ENCODE data around the genes SPOCD1, TMEM39B and SYNC.

DNA sequence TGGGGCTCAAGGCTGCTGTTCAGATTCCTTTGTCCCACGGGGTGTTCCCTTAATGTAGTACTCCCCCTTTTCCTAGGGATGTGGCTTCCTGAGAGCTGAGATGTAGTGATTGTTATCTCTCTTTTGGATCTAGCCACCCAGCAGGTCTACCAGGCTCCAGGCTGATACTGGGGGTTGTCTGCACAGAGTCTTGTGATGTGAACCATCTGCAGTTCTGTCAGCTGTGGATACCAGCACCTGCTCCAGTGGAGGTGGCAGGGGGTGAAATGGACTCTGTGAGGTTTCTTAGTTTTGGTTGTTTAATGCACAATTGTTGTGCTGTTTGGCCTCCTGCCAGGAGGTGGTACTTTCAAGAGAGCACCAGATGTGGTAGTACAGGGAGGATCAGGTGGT, 63.9 kb downstream of the SERINC2 start:
- PRO-cap, result no peak
- RAMPAGE, long total RNA, result no peak

- PRO-cap, result no peak
- RAMPAGE, long total RNA, result no peak
These were observed 69.3 kb upstream of the TINAGL1 start for GRCh38 chr1:31506812-31507623.

DNA sequence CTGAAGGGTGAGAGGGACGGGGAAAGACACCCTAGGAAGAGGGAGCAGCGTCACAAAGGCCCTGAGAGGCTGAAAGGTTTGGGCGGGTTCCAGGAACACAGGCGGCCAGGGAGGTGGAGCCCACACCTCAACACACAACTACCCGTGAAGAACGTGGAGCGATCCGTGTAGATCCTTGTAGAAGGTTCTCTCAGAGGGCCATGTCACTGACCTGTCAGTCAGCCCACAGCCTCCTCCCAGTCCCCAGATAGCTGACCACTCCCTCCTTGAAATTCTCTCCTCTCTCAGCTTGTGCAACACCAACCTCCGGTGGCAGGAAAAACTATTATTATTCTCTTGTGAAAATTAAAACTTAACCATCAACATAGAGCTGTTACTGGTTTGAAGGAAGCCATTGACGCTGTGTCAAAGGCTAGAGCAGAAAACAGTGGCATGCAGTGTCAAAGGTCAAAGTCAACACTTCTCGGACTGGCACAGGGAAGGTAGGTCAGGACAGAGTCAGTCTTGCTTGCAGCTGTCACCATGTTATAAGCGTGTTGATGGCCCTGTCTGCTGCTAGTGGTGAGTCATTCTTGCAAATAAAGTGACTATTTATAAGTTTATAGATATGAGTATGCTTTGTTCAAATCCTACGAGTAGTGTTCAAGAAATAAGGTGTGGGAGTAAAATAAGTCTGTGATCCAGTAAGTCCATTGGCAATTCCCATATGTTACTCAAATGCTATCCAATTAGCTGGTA, 26.7 kb upstream of the TINAGL1 start:
- PRO-cap, result unidirectional peak, minus-strand start at position 500 of the sequence
- RAMPAGE, long total RNA, result no peak

DNA sequence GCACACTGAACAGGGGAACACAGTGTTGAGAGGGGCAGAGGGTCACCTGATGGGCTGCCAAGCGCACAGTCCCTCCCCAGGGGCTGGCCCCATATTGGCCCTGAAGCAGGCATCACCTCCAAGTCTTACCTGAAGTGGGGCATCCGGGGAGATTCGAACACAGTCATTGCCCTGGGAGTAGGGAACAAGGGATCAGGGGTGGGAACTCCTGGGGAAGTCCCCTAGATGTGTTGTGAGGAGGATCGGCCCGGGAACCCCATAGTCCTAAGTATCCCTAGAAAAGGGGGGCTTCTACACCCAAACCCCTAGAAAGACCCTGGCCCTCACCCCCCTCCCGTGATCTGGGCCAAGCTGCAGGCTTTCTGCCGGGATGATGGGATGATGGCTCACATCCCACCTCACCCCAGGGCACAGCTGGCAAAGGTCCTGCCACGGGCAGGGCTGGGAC, 11.2 kb downstream of the COL16A1 start:
- PRO-cap, result no peak
- RAMPAGE, long total RNA, result no peak

DNA sequence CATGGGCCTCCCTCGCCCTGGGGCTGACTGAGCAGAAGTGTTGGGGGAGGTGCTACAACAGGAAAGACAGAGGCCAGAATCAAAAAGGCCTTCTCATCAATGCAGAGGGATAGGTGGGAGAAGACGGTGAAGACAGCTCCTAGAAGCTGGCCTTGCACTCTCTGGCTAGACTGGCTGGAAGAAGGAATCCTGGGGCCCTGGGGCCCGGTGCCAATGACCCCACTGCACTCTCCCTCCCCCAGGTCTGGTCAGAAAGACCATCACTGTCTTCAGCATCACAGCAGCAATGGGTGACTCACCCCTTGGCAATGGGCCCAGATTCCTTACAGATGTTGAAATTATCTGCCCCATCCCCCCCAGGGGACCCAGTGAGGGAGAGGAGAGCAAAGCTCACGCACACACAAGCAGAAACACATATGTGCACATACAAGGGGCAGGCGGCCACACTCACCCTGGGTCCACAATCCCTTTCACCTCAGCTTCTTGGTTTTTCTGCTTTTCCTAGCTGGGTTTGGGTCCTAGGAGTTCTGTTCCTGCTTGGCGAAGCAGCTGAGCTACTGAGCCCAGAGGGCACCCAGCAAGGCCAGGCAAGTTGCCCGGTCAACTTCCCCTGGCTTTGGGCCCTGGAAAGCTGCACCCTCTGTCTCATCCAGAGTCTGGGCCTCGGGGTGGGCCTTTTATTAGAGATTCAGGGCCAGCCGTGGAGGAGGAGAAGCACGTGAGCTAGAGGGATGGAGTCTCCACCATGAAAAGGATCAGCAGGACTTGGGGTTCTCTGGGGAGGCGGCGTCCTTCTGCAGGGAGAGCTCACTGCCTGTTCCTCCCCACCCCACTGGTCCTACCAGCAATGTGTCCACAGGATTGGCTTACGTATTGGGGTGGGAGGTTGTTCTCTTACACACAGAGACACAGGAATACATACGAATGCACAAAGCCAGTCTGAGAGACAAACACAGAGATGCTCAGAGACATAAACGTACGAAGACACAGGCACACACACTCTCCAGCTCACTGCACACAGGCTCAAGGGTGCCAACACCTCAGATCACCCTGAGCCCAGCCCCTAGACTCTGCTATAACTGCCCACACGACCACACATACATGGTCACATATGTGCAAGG, 2.5 kb downstream of the COL16A1 start:
- PRO-cap, result no peak
- RAMPAGE, long total RNA, result no peak

DNA sequence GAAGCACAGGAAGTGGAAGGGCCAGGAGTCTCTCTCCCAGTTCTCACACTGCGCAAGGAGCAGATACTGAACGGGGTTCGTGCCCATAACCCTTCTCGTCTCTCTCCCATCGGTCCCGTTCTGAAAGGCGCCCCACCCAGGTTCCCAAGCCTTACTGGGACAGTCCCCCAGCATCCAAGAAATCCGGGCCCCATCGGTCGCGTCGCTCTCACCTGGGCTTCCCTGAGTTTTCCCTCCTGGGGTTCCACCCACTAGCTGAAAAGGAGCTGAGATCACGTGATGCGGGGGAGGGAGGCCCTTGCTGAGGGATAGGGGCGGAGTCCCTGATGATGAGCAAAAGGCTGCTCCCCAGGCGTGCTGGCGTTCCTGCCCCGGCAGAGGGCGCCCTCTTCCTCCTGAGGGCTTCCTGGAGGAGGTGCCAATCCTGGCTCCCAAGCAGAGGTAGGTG, at the start of gene SPOCD1:
Gene SPOCD1, minus strand, starts transcription at position 274 of the 448 bp plus-strand sequence.
- PRO-cap, result no peak
- RAMPAGE, long total RNA, result no peak

DNA sequence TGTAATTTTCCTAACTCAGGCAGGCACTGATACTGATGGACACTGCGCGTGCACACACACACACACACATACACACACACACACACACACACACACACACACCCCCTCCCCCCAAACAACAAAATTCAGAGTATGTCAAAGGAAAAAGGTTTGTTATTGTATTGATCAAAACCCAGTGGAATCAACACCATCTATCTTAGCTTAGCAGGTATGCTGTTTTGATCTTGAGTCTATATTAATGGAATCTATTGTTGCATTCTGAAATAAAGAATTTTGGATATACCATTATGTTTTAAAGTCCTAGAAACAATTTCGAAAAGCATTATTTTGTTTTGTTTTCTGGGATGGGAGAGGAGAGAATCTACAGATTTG, 31.5 kb downstream of the PTP4A2 start:
- PRO-cap, result no peak
- RAMPAGE, long total RNA, result no peak

DNA sequence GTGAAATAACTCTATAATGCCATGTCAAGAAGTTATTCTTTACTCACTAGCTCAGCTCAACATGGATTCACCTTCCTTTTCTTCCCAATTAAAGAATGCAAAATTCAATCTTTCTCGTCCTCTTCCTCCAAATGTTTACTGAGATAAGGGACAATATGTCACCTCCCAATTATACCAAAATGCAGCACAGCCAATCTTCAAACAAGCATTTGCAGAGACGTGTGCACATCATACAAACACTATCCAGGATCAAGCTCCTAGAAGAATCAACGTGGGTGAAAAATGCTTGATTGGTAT, 7.3 kb downstream of the PTP4A2 start:
- PRO-cap, result no peak
- RAMPAGE, long total RNA, result no peak

DNA sequence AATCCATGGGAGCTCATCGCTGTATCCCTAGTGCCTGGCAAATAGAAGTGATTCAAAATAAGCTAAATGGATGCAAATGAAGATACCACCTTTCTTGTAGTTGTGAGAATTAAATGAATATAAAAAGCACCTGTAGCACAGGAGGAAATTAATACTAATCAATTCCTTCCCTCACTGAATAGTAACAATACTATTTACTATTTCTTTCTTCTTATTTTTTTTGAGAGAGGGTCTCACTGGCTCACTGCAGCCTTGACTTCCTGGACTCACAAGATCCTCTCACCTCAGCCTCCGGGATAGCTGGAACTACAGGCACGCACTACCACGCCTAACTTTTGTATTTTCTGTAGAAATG, 2.6 kb downstream of the PTP4A2 start:
- PRO-cap, result no peak
- RAMPAGE, long total RNA, result no peak

DNA sequence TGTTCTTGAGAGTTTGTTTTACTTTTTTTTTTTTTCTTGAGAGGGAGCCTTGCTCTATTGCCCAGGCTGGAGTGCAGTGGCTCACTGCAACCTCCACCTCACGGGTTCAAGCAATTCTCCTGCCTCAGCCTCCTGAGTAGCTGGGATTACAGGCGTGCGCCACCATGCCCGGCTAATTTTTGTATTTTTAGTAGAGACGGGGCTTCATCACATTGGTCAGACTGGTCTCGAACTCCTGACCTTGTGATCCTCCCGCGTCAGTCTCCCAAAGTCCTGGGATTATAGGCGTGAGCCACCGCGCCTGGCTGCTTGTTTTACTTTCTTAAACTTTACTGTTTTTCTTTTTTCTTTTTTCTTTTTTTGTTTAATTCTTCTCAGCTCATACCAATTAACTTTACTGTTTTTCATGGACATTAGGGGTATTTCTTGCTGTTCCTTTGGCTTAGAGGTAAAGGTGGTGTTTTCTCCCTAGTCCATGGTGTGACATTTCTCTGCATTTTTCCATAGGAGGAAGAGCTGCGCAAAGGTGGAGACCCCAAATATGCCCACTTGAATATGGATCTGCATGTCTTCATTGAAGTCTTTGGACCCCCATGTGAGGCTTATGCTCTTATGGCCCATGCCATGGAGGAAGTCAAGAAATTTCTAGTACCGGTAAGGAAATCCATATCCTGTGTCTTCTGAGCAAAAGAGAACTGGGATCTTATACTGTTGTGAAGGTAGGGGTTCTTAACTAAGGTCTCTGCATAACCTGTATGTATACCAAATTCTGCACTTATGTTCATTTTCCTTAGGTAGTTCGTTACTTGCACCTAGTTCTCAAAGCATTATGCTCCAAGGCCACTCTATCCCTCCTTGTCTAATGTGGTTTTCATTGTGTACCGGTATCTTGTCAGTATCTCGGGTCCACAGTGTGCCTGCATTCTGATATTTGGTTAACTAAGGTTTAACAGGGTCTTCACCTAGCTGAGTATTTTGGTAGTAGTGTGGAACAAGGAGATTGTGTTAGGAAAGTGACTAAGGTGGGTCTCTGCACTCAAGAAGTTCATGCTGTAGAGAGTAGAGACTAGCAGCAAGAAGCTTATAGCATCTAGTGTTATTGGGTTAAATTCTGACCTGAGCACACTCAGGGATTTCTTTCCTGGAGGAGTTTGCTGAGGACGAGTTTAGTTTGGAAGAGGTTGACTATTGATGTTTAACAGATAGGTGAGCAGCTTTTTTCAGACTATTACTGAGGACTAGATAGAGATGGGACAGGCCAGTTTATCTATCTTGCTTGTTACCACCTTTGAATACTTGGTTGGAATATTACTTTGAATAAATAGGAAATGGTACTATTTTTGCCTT, 19.5 kb downstream of the KHDRBS1 start:
- PRO-cap, result no peak
- RAMPAGE, long total RNA, result no peak

GRCh38 chr1:32037680-32038023, 24.0 kb downstream of the KHDRBS1 start:
- PRO-cap, result no peak
- RAMPAGE, long total RNA, result no peak

- PRO-cap, result bidirectional peak, plus-strand start at chr1:32072996, minus-strand start at chr1:32072844; bidirectional peak, plus-strand start at chr1:32073388, minus-strand start at chr1:32073142
- RAMPAGE, long total RNA, result start-site peak on the plus strand at chr1:32072925-32072984, 26 and 43 reads in 2 replicates
These were observed at the start of gene TMEM39B for GRCh38 chr1:32072154-32073328. TSS of gene TMEM39B (plus strand) at chr1:32072939.

DNA sequence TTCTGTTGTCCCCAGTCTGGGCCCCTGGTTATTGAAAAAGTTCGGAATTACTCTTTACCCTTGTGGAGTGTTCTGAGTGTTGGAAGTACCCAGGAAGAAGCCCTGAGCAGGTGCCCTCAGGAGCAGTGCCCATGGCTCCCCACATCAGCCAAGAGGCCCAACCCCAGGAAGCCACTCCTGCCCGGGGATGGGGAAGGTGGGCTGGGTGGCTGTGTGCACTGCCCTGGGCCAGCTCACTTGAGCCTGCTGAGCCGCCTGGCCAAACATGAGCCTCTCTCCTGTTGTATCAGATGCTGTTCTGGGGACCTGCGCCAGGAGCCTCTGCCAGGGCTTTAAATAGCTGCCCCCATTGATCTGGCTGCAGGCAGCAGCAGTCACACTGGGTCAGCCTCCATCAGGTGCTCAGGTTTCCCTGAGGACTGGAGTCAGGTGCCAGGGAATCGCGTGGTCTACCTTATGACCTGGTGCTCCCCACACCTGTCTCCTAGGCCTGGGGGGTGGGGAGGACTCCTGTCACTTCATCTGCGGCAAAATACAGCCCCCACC, 782 bp upstream of the CCDC28B start:
- PRO-cap, result no peak
- RAMPAGE, long total RNA, result no peak

GRCh38 chr1:32205871-32207050, 790 bp downstream of the IQCC start:
- PRO-cap, result no peak
- RAMPAGE, long total RNA, result no peak

GRCh38 chr1:32231758-32233152, 10.0 kb downstream of the EIF3I start:
- PRO-cap, result no peak
- RAMPAGE, long total RNA, result no peak

GRCh38 chr1:32365680-32366409, 3.5 kb downstream of the TSSK3 start:
- PRO-cap, result no peak
- RAMPAGE, long total RNA, result no peak

DNA sequence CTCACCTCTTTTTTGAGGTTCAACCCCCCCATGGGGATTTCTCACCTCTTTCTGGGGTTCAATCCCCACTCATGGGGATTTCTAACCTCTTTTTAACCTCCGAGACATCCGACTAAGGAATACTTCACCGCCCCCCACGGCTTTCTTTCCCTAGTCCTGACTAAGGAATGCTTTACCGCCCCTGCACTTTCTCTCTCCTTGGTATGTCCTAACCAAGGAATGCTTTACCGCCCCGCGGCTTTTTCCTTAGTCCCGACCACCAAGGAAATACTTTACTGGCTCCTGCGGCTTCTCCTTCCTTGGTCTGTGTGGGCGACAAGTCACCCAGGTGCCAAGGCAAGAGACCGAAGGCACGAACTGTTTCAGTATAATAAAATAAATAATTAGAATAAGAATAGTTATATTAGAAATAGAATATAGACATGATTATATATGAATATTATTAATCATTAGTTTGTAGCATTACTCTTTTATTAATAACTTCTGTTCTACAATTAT, 16.9 kb upstream of the ZBTB8B start:
- PRO-cap, result no peak
- RAMPAGE, long total RNA, result no peak

- PRO-cap, result no peak
- RAMPAGE, long total RNA, result no peak
These were observed 37.1 kb downstream of the ZBTB8B start for GRCh38 chr1:32501887-32502460.

GRCh38 chr1:32652495-32653413, 1.7 kb downstream of the RBBP4 start:
- PRO-cap, result no peak
- RAMPAGE, long total RNA, result no peak

GRCh38 chr1:32702543-32703423, at the start of gene SYNC:
TSS of gene SYNC (minus strand) at chr1:32702770.
- PRO-cap, result no peak
- RAMPAGE, long total RNA, result no peak